Airway epithelial cell (primary cell): ENCODE measurements around a stretch of chr16.

- RAMPAGE, long total RNA, result no peak
Measured at GRCh38 chr16:68227224-68228318, 8.4 kb downstream of the ESRP2 start.

- RAMPAGE, long total RNA, result no peak
Measured at GRCh38 chr16:68232220-68232897, 3.6 kb downstream of the ESRP2 start.

DNA sequence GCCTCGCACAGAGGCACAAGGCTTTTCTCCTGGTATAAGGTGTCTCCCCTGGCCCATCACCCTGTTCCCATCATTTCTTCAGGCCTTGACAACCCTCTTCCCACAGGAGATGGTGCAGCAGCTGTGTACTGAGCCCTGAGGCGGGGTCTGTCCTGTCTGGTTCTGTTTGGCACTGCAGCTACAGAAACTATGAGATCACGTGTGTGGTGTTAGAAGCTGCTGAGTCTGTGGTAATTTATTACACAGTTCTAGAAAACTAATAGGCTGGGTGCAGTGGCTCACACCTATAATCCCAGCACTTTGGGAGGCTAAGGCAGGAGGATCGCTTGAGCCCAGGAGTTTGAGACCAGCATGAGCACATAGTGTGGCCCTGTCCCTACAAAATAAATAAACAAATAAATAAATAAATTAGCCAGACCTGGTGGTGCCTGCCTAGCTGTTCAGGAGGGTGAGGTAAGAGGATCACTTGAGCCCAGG is 7.3 kb downstream of the PLA2G15 start:
- RAMPAGE, long total RNA, result no peak

DNA sequence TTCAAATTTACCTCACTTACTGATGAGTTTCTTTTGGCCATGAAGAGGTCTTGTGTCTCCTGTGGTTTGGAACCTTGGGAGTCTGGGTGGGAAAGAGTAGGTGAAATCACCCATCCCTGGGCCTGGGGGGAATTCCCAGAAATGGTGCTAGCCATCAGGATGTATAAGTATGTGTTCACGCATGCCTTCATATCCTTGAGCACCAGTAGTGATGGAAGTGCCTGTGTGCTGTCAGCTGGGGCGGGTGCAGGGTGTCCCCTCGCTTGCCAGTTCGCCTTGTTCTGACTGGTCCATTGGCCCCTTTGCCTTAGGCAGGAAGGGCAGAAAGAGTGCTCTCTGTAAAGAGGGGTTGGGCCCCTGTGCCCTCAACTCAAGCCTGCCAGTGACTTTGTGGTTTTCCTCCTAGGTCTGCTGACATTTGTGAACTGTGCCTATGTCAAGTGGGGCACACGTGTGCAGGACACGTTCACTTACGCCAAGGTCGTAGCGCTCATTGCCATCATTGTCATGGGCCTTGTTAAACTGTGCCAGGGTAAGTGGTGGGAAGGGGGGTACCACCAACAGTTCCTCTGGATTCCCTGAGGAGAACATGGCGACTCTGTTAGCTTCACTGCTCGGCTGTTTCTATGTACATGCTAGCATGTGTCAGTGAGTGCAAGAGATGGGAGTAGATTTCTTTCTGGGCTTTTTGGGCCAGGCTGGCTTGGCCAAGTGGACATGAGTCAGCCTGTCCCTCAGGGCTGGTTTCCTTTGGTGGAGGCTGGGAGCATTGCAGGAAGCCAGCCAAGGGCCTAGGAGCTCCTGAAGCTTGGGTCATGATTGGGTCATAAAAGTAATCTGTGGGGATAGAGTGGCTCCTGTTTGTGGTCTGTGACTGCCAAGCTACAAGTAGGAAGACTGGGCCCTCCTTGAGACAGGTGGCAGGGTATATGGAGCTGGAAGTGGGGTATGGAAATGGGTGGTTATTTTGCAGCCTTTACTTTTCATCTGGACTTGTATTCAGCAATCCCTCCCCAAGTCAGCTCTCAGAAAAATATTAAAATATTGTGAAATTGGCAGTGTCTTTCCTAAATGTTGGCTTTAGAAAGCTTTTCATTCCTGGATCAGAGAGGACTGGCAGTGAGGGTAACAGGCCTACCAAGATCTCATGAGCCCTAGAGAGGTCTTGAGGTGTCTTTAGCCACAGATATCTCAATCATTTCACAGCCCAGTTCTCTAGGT is 23.0 kb downstream of the SLC7A6OS start:
- RAMPAGE, long total RNA, result no peak

- RAMPAGE, long total RNA, result no peak
Measured at GRCh38 chr16:68296291-68297048, 14.3 kb downstream of the SLC7A6OS start.

GRCh38 chr16:68520662-68521268 is 18.3 kb upstream of the ZFP90 start:
- RAMPAGE, long total RNA, result no peak

GRCh38 chr16:68646499-68646916 is 1.4 kb downstream of the CDH3 start:
- RAMPAGE, long total RNA, result no peak

- RAMPAGE, long total RNA, result no peak
Measured at GRCh38 chr16:68778298-68779326, 41.5 kb downstream of the CDH1 start.

DNA sequence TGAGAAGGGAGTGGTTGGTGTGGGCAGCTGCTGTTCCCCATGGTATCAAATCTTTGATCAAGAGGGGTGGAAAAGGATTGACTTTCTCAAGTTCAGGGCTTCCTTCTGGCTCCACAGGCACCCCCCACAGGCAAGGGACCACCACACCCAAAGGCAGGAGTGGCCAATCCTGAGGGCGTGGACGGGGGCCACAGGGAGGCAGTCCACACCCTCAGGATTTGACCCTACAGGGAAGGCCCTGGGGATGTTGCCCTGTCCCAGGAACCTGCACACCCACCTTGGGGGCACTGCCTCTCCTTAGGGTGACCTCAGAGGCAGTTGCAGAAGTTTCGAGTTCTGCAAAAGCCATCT is 44.9 kb downstream of the CDH1 start:
- RAMPAGE, long total RNA, result no peak

GRCh38 chr16:68786354-68786986 is 49.4 kb downstream of the CDH1 start:
- RAMPAGE, long total RNA, result no peak

- RAMPAGE, long total RNA, result no peak
Measured at GRCh38 chr16:68792397-68793339, 50.7 kb upstream of the TANGO6 start.

- RAMPAGE, long total RNA, result no peak
Measured at GRCh38 chr16:68841267-68841751, 2.0 kb upstream of the TANGO6 start.

- RAMPAGE, long total RNA, result no peak
Measured at GRCh38 chr16:69116056-69116706, 10.7 kb downstream of the HAS3 start.

DNA sequence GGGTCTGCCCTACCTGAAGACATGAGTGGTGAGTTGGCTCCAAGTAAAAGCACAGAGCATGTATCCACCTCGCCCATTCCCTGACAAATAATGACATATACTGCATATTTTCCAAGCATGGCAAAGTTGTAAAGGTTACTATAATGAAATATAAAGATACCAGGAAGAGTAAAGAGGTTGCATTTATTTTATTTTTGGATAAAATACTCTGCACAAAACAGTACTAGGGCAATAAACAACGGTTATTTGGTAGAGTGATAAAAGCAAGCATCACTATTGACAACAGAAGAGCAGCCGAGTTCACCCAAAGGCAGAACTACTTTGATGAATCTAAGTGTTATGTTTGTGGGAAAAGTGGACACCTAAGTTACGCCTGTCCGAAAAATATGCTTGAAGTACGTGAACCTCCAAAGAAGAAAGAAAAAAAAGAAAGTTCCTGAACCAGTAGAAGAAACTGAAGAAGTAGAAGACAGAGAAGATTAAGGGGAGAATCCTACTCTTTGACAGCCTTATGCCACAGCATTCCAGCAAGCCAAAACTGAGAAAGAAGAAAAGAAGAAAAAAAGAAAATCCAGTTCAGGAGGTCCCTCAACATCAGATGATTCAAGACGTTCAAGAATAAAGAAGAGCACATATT is 46.8 kb upstream of the VPS4A start:
- RAMPAGE, long total RNA, result no peak

DNA sequence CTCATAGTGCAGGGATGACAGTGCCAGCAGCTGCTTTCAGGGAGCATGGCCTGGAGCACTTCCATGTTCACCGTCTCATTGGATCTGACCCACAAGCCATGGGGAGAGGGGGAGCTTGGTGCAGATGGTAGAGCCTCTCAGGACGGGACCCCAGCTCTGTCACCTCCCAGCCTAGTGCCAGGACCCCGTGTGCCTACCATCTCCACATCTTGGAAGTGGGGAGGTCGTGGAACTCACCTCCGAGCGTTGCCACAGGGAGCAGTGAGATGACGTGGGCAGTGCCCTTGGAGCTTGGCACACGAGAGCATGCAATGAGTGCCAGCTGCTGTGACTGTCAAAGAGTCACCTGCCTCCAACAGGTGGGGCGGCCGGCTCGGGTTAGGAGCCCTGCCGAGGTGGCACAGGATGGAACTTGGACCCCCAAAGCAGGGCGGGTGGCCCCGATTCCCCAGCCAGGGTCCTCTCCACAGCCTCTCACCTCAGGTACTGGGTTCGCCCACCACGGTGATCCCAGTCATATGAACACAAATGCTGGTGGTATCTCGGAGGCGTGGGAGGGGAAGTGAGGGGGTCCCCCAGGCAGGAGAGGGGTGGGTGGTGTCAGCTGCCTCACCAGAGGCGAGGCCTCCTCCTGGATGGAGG is 5.4 kb downstream of the VPS4A start:
- RAMPAGE, long total RNA, result no peak

DNA sequence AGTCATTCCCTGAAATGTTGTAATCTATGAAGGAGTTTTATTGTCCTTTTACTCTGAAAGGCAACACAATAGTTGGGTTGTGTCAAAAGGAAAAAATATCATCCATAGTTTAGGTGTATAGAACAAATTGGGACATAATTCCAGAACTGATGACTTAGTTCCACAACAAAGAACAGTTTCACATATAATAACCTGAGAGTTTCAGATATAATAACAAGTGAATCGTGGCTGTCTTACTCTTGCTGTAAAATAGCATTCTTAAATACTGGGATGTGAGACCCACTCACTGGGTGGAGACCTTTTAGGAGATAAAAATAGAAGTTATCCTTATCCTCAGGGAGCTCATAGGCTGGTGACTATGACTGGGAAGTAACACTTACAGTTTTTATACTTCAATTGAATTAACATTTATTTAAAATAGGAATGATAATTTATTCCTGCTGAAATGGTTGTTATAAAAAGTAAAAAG is 20.7 kb downstream of the CYB5B start:
- RAMPAGE, long total RNA, result no peak

GRCh38 chr16:69522679-69523475 is 42.9 kb upstream of the NFAT5 start:
- RAMPAGE, long total RNA, result no peak

DNA sequence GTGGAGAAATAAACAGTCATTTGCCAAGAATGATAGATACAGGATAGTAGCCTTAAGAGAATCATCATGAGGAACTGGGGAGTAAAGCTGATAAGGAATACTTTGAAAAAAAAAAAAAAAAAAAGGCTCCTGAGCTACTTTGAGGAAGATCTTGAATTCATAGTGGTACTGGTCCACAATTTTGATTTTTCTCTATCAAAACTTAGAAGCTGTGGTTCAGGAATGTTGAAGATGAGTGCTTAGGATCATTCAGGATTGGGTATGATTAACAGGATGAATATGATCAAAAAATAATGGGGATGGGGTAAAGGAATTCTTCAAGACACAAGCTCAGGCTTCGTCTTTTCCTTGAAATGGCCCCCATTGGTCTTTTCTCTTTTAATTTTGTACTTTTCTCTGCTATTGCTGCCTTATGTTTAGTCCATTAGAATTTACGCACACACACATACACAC is 34.9 kb downstream of the NFAT5 start:
- RAMPAGE, long total RNA, result no peak

GRCh38 chr16:69725755-69726054 is 655 bp downstream of the NQO1 start:
- RAMPAGE, long total RNA, result no peak

DNA sequence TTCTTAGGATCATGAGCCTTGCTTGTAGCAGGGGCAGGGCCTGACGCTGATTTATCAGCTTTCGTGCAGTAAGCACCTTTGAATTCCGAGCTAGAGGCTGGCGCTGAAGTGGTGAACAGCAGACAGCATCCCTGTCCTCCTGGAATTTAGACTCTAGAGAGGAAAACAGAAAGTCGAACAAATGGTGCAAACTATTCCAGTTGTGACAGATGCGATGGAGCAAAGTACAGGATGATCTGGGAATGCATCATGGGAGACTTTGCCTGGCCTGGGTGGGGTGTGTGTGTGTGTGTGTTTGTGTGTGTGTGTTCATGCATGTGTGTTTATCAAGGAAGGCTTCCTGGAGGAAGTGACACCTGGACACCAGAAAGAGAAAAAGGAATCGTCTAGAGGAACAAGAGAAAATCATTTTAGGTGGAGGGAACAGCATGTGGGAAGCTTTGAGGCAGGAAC is 60.1 kb downstream of the WWP2 start:
- RAMPAGE, long total RNA, result no peak